ENCODE data around the gene NR2F1.

DNA sequence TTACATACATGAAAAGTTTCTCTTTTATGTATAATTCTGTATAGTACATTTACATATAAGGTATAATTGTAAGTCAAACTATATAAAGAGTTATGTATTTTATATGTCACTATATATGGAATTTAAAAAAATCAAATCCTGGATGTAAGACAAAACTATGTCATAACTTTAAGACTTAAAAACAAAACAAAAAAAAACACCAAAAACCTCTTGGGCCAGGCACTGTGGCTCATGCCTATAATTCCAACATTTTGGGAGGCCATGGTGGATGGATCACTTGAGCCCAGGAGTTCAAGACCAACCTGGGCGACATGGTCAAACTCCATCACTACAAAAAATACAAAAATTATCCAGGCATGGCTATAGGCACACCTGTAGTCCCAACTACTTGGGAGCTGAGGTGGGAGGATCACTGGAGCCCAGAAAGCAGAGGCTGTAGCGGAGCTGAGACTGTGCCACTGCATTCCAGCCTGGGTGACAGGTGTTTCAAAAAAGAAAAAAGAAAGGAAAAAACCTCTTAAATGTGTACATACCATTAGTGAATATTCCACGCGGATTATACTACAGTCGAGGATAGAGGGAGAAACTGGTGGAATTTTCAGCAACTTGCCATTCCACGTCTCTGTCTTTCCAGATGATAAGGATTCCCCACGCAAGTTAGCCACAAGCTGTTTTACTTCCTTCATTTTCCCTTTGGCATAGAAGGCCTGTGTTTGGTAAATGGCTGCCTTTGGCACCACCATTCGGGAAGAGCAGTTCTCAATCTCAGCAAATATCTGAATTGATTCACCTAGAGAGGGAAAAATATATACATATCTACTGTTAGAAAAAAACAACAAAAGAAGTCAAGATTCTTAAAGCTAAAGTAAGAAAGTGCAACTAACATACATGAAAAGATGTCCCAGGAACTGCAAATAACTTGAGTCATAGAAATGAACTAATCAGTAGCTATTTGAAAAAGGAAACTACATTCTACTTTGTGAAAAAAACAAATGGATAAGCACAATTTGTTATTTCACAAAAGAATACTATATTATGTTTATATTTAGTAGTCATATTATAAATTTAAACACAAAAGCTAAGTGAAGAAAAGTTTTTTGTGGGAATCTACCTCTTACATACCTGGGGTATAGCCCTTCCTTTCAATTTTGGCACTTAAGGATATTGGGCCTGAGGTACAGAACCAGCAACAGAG, 8.3 kb downstream of the ARRDC3 start:
- PRO-cap, 8 experiments, result peak in 2 of 8 experiments; most common minus-strand start position 627 of the sequence (in 1)

GRCh38 chr5:92371599-92371991, 988.5 kb upstream of the ARRDC3 start:
- PRO-cap, 8 experiments, result no peak in any of the 8 experiments

- PRO-cap, 8 experiments, result no peak in any of the 8 experiments
Measured at GRCh38 chr5:93578033-93578340, 5.0 kb upstream of the NR2F1 start.

GRCh38 chr5:93583015-93583825, at the start of gene NR2F1:
TSS of gene NR2F1 (plus strand) at chr5:93583222.
- PRO-cap, 8 experiments, result no peak in any of the 8 experiments

- PRO-cap, 8 experiments, result no peak in any of the 8 experiments
Measured at GRCh38 chr5:94123001-94123485, 11.6 kb upstream of the FAM172A start.

GRCh38 chr5:94909154-94909616, 290.7 kb downstream of the SLF1 start:
- PRO-cap, 8 experiments, result no peak in any of the 8 experiments

GRCh38 chr5:95138344-95138868, 146.5 kb downstream of the MCTP1 start:
- PRO-cap, 8 experiments, result no peak in any of the 8 experiments

DNA sequence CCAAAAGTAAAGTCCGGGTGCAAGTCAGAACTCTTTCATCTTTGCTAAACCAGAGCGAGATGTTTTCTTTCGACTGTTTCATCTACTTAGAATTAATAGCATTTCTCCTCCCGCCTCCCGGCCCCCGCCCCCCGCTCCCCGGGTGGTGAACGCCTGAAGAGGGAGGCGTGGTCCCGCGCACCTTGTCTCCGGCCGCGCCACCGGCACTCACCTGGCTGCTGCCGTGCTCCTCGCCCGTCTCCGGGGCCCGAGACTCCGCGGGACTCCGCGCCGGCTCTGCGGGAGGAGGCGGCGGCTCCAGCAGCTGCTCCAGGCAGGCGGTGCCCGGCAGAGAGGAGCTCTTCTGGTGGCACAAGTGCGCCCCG, 1.3 kb downstream of the MCTP1 start:
- PRO-cap, 8 experiments, result no peak in any of the 8 experiments

GRCh38 chr5:95622135-95622775, 2.4 kb downstream of the GPR150 start:
- PRO-cap, 8 experiments, result peak in 4 of 8 experiments; most common plus-strand start chr5:95622532 (in 3); most common minus-strand start chr5:95622346 (in 3)

- PRO-cap, 8 experiments, result no peak in any of the 8 experiments
Measured at GRCh38 chr5:95649718-95650171, 3.2 kb downstream of the RFESD start.

GRCh38 chr5:95711487-95712257, 19.5 kb upstream of the RHOBTB3 start:
- PRO-cap, 8 experiments, result no peak in any of the 8 experiments

DNA sequence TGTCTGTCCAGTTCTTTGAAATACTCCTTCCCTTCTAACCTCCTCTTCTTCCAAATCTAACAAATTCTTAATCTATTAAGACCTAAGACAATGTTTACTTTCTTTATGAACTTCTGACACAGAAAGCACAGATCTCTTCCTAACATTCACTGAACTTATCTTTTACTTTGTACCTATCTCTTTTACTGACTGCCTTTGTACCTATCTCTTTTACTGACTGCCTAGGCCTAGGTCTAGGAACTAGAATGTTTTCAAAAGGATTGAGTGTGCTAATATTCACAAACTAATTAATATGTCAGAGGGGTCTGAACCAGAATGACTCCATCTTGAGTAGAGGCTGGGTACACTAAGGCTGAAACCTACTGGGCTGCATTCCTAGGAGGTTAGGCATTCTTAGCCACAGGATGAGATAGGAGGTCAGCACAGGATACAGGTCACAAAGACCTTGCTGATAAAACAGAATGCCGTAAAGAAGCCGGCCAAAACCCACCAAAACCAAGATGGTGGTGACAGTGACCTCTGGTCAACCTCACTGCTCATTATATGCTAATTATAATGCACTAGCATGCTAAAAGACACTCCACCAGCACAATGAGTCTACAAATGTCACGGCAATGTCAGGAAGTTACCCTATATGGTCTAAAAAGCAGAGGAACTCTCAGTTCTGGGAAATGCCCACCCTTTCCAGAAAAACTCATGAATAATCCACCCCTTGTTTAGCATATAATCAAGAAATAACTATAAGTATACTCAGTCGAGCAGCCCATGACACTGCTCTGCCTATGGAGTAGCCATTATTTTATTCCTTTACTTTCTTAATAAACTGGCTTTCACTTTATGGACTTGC, 2.5 kb upstream of the RHOBTB3 start:
- PRO-cap, 8 experiments, result no peak in any of the 8 experiments

DNA sequence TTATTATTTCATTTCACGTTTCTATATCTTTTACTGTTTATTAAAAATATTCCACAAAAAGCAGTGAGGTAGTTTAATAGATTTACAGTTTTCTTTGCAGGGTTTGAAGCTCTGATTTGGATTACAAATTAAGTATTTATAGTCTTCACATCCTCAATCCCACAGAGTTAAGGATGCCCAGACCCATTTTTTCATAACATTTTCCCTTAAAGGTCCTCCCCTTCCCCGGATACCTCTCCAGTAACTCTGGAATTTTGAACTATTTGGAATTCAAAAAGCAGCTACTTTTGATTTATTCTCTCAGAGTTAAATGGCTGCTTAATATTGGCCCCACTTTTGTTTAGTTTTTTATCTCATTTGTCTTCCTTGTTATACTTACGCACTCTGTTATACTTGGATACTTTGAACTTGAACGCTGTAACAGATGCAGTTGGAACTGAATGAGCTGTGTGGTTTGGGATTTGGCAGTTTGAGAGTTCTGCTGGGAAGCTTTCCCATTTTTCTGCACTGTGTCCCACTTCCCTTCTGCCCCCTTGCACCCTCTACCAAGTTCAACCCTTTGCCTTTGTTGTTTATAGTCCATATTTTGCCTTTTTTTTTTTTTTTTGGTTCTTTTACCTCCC, 3.6 kb downstream of the RHOBTB3 start:
- PRO-cap, 8 experiments, result no peak in any of the 8 experiments

DNA sequence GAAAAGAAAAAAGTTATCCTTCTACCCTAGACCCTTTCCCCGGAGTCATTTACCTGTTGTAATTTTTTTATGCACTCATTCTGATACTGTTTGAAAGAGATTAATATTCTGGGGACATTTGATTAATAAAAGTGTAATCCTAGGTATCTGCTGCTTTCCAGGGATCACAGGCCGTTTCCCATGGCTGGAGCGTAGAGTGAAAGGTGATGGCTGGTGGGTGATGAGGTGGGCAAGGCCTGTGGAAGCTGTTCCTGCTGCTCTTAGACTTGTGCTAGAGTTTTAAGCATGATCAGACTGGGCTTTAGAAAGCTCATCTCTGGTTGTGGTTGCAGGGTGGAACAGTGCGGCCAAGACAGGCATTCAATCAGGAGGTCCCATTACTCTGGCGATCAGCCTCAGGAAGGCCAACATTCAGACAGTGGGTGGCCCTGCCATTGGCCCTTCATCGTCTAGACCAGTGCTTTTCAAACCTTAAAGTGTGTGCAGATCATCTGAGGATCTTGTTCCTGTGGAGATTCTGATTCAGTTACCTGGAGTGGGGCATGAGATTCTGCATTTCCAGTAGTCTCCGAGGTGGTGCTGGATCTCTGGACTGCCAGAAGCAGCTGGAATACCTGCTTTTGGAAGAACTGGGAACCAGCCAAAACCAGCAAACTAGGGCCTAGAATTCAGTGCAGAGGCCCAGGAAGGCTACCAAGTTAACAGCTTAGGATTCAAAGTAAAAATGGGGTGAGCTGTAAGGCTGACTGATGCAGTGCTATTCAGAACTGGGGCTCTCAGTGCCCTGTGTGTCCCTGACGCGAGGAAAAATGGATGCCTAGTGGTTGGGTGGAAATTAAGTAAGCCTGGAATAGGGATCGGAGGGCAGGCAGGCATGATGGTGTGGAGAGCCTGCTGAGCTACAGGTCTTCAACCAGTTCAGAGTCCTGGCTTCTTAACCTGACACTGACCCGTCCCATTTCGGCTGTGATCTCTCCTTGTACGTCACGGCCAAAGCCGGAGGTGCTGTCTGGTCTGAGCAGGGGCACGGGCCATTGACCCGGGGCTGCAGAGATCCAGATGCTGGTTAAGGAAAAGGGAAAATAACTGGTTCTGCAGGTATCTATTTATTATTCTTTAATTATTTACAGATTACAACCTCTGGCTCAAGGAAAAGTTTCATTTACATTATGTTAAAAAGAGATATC, 27.5 kb downstream of the RHOBTB3 start:
- PRO-cap, 8 experiments, result no peak in any of the 8 experiments

- PRO-cap, 8 experiments, result peak in 1 of 8 experiments; most common minus-strand start chr5:95898315 (in 1)
Measured at GRCh38 chr5:95898053-95899077, 63.3 kb downstream of the ELL2 start.

GRCh38 chr5:95904736-95905288, 56.8 kb downstream of the ELL2 start:
- PRO-cap, 8 experiments, result no peak in any of the 8 experiments

DNA sequence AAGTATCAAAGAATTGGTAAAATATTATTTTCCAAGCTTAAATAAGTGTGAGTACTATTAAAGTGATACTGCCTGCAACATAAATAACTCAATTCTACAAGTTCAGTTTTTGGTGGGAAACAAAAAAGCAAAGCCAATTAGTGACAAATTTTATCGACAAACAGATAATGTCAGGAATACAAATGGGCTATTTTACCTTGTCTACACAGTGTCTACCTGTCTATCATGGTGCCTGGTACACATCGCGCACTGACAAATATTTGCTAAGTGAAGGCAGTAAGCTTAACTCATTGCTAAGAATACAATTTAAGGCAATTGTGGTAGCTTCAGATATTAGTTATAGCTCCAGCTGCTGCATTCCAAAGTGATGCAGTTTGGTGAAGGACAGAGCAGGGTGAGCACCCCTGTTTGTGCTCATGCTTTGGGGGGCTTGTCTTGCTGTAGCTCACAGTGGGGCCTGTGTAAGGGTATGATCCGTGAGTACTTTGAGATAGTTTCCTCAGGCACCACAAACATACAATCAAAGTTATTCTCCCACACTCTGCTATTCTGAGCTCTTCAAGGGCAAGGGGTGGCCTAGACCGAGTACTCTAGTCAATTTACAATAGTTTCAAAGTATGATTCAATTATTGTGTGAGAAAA, 24.8 kb downstream of the ELL2 start:
- PRO-cap, 8 experiments, result no peak in any of the 8 experiments

- PRO-cap, 8 experiments, result peak in 2 of 8 experiments; most common minus-strand start chr5:95938977 (in 2)
Measured at GRCh38 chr5:95938845-95939522, 22.7 kb downstream of the ELL2 start.

DNA sequence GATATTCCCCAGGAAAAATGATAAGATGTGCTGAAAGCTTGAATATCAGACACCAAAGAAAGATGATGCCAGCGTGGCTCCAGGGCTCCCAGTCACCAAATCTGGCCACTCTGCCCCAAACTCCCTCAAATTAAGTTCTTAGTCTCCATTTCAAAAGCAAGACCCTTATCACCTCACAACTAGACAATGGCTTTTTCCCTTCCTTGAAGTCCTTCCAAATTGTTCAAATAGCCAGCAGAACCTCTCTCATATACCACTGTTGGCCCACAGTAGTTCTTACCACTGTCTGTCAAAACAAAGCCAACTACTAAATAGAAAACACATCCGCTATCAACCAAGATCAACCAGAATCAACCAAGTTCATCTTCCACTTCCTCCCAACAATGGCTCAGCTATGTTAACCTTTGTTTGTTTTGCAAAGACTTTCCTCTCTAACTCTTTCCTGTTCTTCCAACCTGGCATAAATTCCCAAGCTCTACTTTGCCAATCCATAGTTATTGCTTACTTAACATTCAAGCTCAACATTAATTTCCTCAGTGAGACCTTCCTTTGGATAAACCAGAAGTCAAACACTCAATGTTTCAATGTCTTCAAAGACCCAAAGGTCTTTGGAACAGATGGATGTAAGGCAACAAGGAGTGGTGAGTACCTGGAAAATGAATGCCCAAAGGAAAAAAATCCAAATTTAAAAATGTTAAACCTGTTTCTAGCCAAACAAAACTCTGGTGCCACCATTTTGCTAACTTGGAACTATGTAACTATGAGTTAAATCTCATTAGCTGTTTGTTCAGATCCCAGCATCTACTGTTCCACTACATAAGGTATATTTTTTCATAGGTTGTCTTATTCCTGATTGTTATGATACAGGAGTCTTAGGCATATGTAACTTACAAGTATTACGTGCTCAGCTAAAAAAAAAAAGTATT, 15.1 kb downstream of the ELL2 start:
- PRO-cap, 8 experiments, result no peak in any of the 8 experiments

DNA sequence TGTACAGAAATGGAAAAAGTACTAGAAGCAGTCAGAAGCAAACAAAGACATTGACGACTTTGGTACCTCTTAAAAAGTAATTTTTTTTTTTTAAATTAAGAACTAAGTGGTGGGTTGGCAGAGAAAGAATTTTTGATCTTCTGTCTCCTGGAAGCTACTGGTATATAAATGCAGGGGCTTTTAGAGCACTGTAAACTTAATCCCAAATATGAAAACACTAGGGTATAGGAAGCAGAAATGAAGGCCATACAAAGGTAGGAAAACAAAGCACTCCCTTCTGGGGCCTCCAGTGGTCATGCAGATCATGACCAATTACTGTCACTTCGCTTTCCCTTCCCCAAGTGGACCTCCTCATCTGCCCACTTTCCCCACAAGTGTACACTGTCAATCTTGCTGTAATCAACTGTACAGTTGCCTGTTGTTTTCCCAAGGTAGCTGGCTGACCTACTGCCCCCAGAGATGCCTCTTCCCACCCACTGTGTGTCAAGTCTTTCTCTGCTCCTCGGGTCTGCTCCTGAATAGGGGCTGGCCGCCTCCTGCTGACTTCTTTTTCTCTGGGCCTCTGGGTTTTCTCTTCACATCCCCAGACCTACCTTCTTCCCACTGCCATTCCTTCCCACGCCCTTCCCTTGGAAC, 2.7 kb downstream of the ELL2 start:
- PRO-cap, 8 experiments, result peak in 5 of 8 experiments; most common minus-strand start position 549 of the sequence (in 4)

Measured in peripheral blood mononuclear cell (primary cell).